Cardiac septum (tissue), 1 donor: ENCODE measurements around a stretch of chr5.

DNA sequence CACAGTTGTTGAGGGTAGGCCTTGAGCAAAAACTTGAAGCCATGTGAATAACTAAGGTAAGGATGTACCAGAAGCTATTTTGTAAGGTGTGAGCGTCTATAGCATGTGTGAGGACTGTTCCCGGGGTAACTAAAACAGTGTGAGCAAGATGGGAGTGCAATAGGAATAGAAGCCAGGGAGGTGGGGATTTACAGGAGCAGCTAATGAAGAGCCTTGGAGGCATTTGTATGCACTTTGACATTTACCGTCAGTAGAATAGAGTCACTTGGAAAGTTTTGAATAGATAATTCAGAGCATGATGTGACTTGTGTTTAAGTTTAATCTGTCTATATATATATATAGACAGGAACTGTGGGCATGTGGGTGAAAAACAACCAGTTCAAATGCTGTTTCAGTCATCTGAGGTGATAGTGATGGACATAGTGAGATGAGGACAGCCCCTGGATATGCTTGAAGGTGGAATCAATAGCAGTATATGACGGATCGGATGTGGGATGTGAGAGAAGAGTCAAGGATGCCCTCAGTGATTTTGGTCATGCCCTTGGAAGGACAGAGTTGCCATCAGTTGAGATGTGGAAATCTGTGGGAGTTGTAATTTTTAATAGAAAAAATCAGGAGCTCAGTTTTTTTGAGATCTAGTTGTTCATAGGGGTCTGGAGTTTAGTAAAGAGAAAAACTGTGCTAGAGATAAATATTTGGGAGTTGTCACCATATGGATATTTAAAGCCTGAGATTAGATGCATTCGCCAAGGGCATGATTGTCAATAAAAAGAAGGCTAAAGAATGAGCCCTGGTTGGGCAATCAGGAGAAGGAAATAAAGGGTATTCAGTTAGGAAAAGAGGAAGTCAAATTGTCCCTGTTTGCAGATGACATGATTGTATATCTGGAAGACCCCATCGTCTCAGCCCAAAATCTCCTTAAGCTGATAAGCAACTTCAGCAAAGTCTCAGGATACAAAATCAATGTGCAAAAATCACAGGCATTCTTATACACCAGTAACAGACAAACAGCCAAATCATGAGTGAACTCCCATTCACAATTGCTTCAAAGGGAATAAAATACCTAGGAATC lies 78.7 kb downstream of the ERBIN start:
- PRO-cap, result no peak

DNA sequence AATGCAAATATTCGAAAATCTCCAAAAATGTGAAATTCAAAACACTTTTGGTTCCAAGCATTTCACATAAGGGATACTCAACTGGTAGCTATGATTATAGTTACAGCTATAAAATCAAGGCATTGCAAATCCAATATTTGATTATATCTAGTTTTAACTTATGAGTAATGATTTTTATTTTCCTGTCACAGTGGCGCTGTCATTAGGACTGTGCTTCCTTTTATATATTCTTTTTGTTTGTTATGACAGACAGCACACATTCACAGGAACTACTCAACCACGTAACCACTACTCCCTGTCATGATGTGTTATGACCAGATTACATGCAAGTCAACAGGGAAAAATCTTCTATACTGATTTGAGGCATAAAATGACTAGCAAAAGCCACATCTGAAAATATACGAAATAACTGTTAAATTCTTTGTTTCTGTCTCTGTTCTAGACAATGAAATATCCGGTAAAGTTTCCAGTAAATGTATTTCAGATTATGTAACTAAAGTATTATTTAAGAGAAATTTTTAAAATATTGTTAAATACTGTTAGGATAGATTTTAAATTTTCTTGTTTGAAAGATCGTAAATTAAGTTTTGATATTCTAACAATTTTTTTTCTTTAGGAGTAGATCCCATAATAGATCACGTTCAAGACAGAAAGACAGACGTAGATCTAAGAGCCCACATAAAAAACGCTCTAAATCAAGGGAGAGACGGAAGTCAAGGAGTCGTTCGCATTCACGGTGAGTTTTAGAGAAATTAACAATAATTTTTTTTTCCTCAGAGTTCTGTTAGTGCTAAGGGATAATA lies 25.5 kb downstream of the SREK1 start:
- PRO-cap, result no peak

- PRO-cap, result no peak
Measured at GRCh38 chr5:66690564-66690958, 94.4 kb downstream of the MAST4 start.

DNA sequence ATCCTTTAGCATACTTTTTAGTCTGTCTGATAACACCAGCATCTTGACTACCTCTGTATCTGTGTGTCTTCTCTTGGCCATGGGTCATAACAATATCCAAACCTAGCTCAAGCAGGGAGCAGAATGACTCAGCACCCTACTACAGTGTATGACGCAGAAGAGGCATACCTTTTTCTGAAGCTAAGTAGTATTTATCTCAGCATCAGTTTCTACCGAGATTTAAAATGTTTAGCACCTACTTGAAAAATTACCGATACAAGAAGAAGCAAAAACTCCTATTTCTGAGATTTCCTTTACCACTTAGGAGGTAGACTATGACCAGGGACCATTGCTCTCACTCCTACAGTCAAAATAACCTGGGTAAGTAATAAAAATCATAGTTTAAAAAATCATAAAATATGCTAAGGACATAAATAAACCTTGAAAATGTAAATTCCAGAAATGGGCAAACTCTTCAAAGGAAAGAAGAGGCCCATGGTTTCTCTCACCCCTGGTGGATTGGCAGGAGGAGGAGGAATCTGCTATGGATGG lies 286.5 kb downstream of the MAST4 start:
- PRO-cap, result no peak

DNA sequence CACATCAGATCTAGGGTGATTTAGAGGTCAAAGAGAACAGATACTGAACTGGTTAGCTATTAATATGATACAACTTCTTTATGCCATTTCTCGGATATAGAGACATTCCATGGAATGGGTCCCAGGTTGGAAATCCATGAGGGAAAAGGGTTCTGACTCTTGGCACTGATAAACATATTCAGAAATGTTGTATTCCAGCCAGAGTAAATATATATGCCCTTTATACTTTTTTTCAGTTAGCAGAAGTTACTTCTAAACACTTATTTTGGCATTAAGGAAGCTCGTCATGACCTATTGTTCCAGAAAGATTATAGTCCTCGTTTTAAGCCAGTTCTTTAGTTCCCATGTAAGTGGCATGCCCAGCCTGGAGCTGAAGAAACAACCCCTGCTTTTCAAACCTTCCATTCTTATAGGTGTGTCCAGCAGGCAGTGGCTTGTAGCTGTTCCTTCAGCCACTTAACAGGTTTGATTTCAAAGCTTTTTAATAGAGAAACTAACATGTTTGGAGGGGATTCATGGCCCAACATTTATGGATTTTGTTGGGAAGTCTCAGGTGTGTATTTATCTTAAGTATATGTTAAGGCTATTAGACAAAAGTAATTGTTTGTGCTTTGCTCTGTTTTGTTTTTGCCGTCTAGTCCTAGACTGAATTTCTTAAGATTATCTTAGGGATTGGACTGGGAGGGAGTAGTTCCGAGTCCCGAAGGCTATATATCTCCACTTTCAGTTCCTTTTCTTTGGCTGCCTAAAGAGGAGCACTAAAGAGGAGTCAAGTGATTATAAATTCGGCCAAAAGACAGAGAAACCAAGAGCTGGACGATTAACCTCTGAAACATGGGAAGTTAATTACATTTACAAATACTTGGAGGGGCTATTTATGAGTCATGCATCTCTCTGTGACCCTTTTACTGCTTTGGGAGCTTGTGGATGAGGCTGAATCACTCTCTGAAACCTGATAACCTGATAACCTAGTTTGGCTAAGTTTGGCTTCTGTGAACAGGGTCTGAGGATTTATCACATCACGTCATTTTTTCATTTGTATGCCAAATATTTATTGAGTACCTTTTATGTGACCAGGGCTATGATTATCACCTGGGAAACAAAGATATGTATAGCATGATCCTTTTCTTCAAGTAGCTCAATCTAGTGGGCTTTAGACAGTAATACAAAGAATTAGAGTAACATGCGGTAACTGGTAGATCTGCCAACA lies 181.3 kb downstream of the CD180 start:
- PRO-cap, result unidirectional peak, plus-strand start at position 338 of the sequence; unidirectional peak, plus-strand start at position 404 of the sequence

DNA sequence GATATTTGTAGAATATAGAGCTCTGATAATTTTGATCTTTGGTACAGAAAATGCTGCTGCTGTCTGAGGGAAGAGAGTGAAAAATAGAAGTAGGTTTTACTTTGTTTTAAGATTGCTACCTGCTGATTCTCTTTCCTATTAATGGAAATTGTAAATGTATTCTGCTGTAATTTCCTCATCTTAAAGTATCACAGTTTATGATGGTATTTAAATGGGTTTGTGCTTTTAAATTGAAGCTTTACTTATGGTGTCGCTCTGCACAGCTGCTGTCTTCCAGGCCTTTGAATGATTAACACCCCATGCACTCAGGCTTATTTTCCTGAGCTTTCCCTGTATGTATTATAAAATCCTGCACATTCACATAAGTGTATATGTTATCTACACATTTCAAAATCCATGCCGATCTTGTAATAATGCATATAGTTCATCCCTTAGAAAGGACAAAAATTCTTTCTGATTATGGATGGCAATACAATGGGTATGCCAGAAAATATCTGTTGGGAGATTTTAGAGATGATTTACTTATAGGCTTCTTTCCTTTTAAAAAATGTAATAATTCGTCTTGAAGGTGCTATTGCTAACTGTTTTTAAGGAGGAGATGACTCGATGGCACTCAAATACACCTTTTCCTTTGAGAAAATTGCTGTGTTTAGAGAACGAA lies 180.0 kb downstream of the CD180 start:
- PRO-cap, result no peak

DNA sequence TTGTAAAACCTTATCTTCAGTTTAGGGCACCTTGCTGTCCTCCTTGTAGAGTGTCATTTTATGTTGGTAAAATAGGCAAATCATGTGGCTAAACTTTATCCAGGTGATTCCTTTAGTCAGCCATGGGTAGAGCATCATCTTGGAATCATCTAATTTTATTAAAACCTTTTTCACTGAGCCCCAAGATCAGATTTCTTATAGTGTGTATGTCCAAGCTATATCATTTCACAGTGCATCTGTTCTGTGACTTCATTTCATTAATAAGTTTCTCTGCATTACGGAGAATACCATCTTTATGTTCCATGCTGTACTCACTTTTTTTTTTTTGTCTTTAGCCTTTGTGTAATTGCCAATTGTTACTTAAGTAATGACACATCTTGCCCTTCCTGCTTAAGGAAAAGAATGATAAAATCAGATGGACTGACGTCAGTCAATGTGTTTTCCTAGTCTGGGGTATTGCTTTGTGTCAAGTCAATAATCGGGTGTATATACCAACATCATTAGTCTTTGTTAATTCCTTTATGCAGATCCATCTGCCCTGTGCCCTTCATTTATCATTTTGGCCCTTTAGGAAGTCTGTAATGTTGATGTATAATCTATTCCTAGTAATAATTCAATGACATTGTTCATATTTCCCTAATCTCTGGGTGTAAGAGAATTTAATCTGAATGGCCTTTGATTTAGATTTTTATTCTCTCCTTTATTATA lies 133.6 kb downstream of the CD180 start:
- PRO-cap, result unidirectional peak, minus-strand start at position 327 of the sequence

GRCh38 chr5:67165705-67166475 lies 30.7 kb downstream of the CD180 start:
- PRO-cap, result no peak

GRCh38 chr5:67194185-67194678 lies 2.4 kb downstream of the CD180 start:
- PRO-cap, result no peak

GRCh38 chr5:67214823-67215553 lies 18.4 kb upstream of the CD180 start:
- PRO-cap, result no peak

GRCh38 chr5:67232872-67233393 lies 36.3 kb upstream of the CD180 start:
- PRO-cap, result no peak

DNA sequence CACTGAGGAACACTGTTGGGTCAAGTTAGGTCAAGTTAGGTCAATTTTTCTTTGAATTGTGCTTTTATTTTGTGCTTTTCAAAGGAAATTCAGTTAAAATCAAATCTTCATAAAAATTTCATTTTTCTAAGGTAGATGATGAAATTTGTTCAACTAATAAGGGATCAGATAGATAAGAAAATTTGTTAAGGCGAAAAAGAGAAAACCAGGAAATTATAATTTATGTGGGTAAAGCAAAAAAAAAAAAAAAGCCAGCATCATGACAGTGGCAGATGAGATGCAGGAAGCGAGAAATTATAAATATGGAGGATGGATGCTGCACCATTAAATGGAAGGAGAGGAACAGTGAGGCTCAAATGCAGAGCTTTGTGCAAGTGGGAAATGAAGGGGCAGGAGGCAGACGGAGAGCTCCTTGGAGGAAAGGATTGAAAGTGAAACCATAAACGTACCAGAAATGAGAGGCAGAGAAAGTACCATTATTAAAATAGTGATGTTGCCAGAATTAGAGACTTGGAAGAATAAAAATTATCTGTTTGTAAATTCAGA lies 340.7 kb upstream of the CD180 start:
- PRO-cap, result no peak

- PRO-cap, result no peak
Measured at GRCh38 chr5:67795851-67796558, 419.6 kb upstream of the PIK3R1 start.

DNA sequence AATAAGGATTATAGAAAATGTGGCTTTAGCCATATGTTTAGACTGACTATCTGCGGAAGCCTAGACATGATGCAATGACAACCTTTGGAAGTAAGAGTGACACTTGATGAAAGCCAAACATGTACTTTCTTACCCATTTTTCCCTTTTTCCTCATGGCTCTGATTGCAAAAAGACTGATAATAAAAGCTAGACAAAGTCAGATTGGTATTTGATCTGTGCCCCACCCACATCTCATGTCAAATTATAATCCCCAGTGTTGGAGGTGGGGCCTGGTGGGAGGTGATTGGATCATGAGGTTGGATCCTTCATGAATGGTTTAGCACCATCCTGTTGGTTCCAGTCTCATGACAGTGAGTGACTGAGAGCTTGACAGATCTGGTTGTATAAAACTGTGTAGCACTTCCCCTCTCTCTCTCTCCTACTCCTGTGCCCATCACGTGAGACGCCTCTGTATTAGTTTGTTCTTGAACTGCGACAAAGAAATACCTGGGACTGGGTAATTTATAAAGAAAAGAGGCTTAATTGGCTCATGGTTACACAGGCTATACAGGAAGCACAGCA lies 243.5 kb upstream of the PIK3R1 start:
- PRO-cap, result no peak

DNA sequence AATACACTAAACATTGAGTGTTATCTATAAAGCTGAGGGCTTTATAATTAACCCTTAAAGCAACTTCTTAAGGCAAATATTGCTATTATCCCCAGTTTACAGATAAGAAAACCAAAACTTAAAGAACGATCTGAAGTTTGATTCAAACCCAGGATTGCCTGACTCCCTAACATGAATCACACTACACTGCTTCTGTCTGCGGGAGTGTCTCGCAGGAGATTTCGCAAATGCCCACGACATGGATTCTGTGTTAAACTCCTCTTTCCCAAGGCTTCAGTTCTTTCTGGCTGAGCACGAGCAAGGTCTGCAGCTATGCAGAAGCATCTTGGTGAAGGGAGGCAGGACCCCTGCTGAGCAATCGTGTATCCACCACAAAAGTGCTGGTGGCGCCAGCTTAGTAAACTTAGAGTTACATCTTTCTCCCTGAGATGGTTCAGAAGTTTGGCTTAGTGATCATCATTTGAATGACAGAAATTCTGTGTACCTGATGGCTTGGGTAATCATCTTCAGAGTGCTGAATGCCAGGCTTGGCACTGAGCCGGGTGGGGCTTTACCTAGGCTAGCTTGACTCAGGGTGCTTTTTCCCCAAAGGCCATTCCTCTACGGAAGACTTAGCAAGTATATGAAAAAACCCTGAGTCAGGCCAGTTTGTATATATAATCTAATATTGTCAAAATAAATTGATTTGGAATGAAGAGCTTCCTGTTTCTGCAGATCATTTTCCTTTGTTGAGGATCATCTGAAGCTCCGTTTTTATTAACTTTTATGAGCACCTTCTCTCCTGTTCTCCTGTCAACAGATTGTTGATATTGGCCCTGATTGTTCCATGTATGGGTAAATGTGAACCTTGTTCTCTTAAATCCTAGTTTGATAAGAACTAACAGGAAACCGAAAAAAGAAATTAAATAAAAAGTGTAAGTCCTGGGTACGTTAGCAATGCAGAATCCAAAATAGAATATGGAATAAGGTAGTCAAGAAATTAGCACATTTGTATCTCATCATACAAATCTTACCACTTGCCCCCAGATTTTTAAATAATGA lies 81.2 kb upstream of the PIK3R1 start:
- PRO-cap, result no peak

- PRO-cap, result no peak
Measured at GRCh38 chr5:68242773-68243284, 27.3 kb downstream of the PIK3R1 start.

GRCh38 chr5:68288914-68289016 lies 73.2 kb downstream of the PIK3R1 start:
- PRO-cap, result no peak

DNA sequence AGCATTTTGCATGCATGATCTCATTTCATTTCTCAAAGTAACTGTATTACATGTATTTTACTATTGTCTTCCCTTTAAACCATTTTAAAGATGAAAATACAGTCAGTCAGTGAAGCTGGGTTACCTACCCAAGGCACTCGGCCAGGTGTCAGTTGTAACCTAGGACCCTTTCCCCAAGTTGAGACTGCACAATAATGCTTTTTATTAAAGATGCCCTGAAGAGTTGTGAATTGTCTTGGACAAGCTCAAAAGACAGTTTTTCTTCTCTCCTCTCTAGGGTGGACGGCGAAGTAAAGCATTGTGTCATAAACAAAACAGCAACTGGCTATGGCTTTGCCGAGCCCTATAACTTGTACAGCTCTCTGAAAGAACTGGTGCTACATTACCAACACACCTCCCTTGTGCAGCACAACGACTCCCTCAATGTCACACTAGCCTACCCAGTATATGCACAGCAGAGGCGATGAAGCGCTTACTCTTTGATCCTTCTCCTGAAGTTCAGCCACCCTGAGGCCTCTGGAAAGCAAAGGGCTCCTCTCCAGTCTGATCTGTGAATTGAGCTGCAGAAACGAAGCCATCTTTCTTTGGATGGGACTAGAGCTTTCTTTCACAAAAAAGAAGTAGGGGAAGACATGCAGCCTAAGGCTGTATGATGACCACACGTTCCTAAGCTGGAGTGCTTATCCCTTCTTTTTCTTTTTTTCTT lies 81.7 kb downstream of the PIK3R1 start:
- PRO-cap, result no peak

DNA sequence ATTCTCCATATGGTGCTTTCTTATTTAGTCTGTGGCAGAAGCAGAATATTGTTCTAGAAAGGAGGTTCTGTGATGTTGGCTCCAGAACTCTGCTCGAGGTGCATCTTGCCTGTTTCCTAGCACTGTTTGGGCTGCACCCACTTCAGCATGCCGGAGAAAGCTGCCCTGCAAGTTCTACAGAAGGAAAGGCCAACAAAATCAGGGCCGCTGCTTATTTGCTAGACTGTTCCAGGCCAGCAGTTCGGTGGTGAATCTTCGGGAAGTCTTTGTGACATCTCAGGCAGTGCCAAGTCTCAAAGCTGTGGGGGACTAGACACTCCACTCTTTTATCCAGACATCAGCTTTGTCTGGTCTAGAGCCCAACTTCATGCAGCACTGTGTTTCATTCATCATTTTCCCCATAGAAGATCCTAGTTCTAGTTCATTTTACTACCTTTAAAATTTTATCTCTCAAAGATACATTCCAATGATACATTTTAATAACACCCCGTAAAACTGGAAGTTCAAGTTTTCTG lies 91.1 kb downstream of the PIK3R1 start:
- PRO-cap, result no peak

DNA sequence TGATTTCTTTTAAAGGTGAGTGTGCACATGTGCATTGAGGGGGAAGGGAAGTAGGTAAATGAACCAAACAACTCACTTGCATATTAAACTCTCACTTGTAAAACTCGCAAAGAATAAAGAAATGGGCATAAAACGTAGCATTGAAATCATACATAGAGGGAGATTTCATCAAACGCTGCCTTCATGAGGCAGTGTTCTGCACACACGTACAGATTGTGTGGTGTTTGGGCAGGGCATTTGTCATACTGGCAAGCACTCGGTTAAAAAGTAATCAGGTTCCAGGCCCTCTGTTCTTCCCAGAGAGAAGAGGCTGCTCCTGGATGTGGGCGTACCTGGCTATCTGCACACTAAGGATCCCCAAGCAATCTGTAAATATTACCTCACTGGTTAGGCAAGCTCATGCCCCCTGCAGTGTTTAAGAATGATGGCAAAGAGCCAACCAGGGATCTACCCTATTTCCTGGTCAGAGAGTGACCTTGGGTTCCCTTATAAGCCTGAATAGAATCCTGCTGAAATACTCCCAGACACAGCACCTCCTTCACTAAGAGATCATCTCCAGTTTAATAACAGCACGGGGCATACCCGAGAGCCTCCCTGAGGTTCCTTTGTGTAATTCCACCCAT lies 181.1 kb downstream of the PIK3R1 start:
- PRO-cap, result no peak